Mesenchymal stem cell of Wharton's jelly (primary cell): ENCODE measurements around the genes FAM240B and TJP2.

DNA sequence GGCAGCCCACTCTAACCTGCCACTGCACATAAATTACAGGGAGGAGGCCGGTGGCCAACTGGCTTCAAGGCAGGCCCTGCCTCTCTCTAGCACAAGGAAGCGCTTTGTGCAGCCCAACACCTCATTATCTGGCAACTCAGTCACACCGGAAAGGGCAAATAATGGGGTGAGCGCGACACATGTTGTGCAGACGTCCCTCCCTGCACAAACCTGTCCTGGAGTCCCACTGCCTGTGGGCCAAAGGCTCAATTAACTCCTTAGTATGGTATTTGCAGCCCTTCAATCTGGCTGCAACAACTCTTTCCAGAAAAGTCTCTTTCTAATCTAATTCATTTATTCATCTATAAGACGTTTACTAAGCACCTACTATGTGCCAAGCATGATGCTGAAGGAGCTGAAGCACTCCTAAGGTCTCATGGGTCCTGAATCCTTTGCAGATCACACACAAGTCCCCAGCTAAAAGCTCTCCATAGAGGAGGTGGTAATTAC lies 24.9 kb downstream of the SHB start:
- CAGE, long polyA plus RNA, result no peak

DNA sequence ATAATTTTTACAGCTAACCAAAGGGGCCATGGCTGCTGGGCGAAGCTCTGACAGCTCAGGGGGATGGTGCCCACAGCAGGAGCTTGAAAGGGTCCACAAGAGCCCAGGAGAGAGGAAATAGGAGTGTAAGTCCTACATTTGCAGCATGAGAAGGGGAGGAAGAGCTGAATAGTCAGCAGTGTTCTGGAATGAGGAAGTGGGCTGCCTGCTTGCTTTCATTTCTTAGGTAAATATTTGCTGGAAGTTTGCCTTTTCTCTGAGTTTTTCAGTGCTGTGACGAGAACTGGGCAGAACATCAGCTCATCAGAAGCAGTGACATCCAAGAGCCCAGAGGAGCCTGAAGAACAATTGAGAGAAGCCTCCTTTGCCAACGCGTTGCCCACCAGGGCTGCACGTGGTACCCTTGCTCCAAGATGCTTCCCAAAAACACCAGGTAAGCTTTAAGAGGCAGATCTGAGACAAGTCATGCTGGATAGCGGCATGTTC lies 13.2 kb upstream of the IGFBPL1 start:
- CAGE, long polyA plus RNA, result no peak

DNA sequence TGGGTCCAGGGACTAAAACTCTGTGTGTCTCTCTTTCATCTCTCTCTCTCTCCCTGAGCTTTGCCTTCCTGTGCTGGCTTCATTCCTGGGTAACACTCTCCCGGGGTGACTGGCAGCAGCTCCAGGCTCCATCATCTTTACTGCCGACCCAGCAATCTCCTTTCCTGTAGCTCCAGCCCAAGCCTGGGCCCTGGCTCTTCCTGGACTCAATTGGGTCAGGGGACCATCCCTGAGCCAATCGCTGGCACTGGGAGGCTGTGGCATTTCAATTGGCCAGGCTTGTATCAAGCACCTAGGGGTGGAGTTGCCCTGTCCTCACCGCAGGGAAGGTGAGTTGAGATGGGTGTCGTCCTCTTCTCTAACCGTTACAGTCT lies 31.9 kb downstream of the FAM240B start:
- CAGE, long polyA plus RNA, result no peak

DNA sequence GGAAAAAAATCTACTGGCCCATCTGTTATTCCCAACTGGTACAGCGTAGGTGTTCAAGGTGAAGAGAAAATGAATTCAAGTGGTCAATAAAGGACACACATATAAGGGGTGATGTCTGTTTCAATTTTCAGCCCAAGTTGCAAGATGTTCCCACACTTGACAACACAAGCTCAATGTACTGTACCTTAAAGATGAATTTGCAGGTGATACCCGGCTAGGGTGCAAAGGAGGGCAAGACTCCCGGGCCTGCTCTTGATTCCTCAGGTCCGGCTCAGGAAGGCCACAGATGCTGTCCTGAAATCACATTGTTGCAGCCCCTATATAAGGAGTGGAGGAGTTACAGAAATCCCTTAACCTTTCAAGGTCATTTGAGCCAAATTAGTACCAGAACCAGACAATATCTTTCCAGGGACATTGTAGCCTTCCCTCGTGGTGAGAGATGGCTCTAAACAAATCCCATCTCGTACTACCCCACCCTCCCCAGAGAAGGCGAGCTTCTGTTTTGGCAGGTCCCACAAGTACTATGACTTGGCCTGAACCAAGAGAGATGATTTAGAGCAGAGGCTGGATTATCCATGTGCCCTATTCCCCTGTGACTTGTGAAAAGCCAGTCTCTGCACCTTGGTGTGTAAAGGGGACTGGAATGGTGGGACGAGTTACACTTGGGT lies at the start of gene FAM240B:
Gene FAM240B, minus strand, starts transcription at position 296 of the 668 bp plus-strand sequence.
- CAGE, long polyA plus RNA, result no peak

- CAGE, long polyA plus RNA, result no peak
These were observed 549.5 kb downstream of the FOXD4L6 start for GRCh38 chr9:40578904-40579497.

DNA sequence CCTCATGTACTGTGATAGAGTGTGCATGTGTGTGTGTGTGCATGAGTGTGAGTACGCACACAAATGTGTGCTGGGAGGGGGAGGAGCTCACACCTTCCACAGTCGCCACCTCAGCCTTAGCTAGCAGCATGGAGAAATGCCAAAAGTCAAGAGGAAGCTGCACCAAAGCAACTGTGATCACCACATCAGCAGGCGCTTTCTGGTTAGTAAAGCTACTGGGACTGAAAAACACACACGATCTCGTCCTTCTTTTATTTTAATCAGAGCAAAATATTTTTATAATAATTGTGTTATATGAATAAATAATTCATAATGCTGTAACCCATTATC lies 63.9 kb downstream of the FOXD4L6 start:
- CAGE, long polyA plus RNA, result no peak

- CAGE, long polyA plus RNA, result no peak
These were observed 1342.9 kb downstream of the SPATA31A7 start for GRCh38 chr9:62532773-62533109.

GRCh38 chr9:62837141-62837983 lies 1647.5 kb downstream of the SPATA31A7 start:
- CAGE, long polyA plus RNA, result no peak

GRCh38 chr9:62949100-62949554 lies 1759.3 kb downstream of the SPATA31A7 start:
- CAGE, long polyA plus RNA, result no peak

- CAGE, long polyA plus RNA, result no peak
These were observed 1577.0 kb downstream of the FOXD4L5 start for GRCh38 chr9:63708072-63708442.

GRCh38 chr9:63780895-63781248 lies 1504.1 kb downstream of the FOXD4L5 start:
- CAGE, long polyA plus RNA, result no peak

GRCh38 chr9:65382591-65383366 lies 97.8 kb upstream of the FOXD4L5 start:
- CAGE, long polyA plus RNA, result no peak

GRCh38 chr9:67832506-67832951 lies 26.2 kb upstream of the ANKRD20A1 start:
- CAGE, long polyA plus RNA, result no peak

DNA sequence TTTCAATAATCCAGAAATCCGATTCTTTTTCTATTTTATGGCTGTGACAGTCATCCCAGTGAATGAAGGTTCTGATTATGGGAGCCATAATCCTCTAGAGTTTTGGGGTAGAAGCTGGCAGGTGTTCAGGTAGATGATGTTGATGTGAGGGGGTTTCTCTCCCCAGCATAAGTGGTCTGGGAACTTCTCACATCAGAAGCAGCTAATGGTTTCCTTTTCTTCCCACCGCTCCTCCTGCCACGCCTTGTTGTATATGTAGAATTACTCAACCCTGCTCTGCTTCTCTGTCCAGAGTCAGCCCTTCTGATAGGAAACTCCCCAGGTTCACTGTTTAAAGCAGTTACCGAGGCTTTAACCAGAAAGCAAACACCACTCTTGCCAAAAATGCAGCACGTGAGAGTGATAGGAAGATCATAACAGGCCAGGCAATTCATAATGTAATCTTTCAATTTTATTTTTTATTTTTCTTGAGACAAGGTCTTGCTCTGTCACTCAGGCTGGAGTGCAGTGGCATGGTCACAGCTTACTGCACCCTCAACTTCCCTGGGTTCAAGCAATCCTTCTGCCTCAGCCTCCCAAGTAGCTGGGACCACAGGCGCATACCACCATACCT lies 10.5 kb upstream of the TMEM252 start:
- CAGE, long polyA plus RNA, result no peak

- CAGE, long polyA plus RNA, result no peak
These were observed 52.4 kb upstream of the TJP2 start for GRCh38 chr9:69121621-69122115.

DNA sequence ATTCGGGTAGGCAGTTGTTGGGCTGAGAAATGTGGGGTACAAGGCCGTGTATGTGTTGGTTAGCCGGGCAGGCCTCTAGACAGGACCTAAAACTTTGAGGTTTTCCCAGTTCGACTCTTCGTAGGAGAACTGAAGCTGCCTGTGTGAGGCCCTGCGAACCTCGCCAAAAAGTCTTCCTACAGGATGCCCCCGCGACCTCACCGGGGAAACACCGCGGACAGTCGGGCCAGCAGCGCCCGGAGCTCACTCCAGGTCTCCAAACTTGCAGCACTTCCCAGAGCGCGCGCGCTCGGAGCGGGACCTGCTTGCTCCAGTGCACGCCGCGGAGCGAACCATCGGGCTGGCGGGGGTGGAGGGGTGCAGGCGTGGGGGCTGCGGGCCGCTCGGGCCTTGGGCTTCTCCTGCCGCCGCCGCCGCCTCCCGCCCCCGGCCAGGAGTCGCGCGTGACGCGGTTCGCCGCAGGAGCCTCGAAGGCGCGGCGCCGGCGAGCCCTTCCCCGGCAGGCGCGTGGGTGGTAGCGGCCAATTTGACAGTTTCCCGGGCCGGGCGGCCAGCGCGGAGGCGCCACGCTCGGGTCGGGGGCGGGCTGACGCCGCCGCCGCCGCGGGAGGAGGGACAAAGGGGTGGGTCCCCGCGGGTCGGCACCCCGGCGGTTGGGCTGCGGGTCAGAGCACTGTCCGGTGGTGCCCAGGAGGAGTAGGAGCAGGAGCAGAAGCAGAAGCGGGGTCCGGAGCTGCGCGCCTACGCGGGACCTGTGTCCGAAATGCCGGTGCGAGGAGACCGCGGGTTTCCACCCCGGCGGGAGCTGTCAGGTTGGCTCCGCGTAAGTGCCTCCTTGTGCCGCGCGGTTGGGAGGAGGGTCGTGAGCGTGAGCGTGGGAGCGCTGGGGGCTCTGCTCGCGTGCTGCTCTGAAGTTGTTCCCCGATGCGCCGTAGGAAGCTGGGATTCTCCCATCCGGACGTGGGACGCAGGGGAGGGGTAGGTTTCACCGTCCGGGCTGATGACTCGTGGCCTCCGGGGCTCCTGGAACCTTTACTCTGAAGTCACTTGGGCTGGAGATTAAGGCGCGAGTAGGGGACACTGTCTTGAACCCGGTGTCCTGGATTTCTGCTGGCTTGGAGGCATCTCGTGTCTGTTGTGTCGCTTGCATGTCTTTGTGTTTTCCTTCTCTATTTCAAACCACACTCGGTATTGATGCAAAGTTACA lies at the start of gene TJP2:
Gene TJP2, plus strand, starts transcription at position 668 of the 1,207 bp plus-strand sequence.
- CAGE, long polyA plus RNA, result no peak

- CAGE, long polyA plus RNA, result no peak
These were observed 4.6 kb downstream of the TJP2 start for GRCh38 chr9:69178256-69179519.

DNA sequence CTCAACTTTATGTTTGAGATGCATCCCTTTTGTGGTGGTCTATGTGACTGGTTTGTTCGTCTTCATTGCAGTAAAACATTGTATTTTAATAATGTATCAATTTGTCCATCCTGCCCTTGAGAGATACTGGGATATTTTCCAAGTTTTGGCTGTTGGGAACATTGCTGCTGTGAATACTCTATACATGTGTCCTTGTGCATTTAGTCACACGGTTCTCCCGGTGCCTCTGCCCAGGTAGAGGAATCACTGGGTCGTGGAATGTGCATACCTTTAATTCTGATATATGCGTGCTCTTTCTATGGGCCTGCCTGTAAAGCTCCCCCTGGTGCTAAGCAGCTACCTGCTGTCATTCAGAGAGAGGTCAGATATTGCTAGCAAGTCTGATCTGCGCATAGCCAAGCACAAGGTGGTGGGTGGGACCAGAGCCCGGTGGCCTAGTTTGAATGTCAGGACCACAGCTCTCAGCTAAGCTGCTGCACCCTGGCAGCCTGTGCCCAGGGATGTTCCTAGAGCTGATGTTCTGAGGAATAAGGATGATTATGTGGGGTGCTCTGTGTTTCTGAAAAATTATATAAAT lies 33.3 kb downstream of the TJP2 start:
- CAGE, long polyA plus RNA, result no peak

DNA sequence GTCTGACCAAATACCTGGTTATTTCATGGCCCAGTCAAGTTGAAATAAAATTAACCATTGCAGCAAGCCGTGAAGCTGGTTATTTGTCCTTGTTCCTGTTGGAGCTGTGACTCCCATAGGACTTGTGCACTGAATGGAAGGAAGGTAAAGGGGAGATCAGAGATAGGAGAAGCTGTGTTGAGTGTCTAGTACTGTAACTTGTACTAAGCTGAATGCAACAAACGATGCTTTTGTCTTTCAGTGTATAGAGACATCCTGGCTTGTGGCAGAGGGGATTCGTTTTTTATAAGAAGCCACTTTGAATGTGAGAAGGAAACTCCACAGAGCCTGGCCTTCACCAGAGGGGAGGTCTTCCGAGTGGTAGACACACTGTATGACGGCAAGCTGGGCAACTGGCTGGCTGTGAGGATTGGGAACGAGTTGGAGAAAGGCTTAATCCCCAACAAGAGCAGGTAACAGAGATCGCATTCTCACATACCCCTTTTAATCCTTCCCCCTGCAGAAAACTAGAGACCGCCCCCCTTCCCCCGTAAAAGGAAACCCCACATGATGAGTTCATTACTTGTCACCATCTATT lies 61.8 kb downstream of the TJP2 start:
- CAGE, long polyA plus RNA, result no peak

- CAGE, long polyA plus RNA, result no peak
These were observed 28.9 kb upstream of the ENTREP1 start for GRCh38 chr9:69296143-69296542.